Measurements from ENCODE around the genes VPREB3, CHCHD10 and DERL3.

- RRBS: no CpG with 5 or more reads among the region's 5 CpGs
Measured at GRCh38 chr22:22712167-22712551, 67.7 kb downstream of the GGTLC2 start.

- RRBS: no CpG with 5 or more reads among the region's 3 CpGs
Measured at GRCh38 chr22:22753929-22754414, 109.6 kb downstream of the GGTLC2 start.

- RRBS: no CpG with 5 or more reads among the region's 10 CpGs
Measured at GRCh38 chr22:22884877-22886015, 2.4 kb upstream of the IGLL5 start.

- RRBS: no CpG with 5 or more reads among the region's 1 CpG
Measured at GRCh38 chr22:22968372-22968758, 80.7 kb downstream of the IGLL5 start.

GRCh38 chr22:22975263-22975592 lies 87.6 kb downstream of the IGLL5 start:
- RRBS: no CpG with 5 or more reads among the region's 6 CpGs

- RRBS: no CpG with 5 or more reads among the region's 14 CpGs
Measured at GRCh38 chr22:23213443-23214373, 33.4 kb downstream of the BCR start.

DNA sequence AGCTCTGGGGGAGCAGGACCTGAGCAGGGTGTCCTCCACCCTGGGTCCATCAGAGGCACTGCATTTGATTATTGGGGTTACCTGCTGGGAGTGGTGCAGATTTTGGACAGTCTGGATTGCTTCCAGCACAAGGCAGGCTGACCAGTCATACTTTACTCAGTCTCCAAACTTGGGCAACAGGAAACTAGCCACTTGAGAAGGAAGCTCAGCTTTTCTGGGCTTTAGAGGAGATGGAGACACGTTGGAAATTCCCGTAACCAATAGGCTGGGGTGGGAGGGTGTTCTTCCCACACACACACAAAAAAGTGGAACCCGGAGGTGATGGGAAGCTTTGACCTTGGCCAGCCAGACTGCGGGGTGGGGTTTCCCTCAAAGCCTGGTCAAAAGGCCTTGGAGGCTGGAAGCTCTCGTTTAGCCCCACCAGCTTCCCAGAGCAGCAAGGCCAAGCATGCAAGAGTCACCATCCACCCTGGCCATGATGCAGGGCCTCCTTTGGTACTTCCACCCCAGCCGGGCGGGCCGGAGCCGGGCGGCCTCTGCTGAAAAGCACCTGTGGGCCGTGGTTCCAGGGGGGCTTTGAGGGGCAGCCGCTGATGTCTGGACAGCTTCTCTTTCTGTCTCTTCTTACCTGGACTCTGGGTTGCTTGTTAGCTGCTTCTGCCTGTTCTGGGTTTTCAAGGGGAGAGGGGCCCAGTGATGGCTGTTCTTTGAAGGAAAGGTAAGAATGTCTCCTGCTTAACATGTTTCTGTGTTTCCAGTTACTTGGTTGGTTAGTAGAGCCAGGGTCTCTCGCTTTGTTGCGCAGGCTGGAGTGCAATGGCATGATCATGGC lies 126.2 kb downstream of the BCR start:
- RRBS: no CpG with 5 or more reads among the region's 14 CpGs

DNA sequence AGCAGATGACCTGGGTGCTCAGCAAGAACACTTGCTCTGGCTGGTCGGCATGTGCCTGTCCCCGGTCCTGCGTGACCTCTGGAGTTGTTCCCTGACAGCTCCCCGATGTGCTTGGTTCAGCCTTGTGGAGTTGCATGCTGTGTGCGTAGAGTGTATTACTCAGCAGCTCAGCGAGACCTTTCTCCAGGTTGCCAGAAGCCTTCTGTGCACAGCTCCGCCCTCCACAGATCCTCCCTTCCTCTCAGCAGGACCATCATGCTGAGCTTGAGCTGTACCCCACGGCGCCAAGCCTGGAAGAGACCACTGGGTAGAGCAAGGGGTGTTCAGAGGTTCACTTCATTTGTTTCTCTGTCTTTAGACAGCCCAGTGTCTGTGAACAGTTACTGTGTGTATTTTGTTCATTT lies 148.7 kb downstream of the IGLL1 start:
- RRBS: no CpG with 5 or more reads among the region's 9 CpGs

DNA sequence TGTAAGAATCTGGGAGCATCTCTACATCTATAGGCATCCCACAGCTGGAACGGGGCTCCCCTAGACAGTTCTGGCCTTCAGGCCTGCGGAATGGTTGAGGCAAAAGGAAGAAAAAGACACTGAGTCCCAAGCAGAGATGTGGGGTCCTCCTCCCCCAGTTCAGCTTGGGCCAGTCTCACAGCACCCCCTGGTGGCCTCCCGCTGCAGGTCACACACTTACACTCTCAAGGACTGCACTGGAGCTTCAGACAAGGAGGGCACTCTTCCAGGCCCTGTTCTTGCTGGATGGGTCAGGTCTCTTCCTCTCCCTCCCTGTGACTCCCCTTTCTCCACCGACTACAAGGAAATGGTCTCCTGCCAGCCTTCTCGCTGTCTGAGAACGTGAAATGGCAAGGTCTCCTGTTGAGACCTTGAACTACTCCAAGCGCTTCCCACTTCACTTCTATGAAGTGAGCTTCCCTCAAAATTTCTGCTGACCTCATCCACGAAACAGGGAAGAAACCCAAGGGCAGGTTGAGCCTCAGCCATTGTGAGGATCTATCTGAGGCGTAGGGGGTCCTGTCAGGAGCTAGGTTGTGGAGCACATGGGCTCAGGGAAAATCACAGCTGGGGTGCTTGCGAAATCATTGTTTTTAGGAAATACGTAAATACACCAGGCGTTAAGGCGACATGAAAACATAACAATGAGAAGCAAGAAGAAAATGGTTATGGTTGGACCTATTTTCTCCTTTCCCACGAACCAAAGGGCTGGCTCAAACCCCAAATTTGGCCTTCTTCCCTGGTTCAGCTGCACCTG lies 11.2 kb upstream of the IGLL1 start:
- RRBS: no CpG with 5 or more reads among the region's 14 CpGs

- RRBS: no CpG with 5 or more reads among the region's 6 CpGs
Measured at GRCh38 chr22:23657698-23658297, 25.7 kb upstream of the DRICH1 start.

DNA sequence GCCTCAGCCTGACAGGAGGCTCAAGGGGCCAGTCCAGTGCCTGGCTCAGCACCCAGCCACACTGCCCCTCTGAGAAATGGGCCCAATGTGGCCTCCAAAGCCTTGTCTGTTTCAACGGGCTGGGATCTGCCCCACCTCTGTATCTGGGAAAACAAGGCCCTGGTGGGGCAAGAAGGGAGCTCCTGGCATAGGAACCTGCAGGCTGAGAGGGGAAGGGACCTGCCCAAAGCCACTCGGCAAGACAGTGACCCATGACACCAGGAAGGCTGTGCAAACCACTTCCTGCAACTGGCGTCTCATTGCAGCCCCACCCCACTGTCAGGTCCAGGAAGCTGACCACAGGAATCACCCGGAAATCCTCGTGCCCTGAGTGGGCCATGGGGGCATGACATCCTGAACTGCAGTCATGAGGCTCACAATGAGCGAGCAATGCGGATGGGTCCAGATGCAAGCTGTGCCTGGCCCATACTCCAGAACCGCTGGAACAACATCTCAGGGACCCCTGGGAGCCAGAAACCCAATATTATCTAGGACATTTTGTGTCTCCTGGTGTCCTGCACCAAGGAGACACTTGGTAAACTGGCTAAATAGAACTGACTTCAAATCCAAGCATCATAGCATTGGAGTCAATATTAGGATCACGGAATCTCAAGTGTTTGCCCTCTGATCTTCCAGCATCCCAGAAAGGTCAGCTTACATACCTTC lies 14.8 kb upstream of the RGL4 start:
- RRBS: no CpG with 5 or more reads among the region's 9 CpGs

DNA sequence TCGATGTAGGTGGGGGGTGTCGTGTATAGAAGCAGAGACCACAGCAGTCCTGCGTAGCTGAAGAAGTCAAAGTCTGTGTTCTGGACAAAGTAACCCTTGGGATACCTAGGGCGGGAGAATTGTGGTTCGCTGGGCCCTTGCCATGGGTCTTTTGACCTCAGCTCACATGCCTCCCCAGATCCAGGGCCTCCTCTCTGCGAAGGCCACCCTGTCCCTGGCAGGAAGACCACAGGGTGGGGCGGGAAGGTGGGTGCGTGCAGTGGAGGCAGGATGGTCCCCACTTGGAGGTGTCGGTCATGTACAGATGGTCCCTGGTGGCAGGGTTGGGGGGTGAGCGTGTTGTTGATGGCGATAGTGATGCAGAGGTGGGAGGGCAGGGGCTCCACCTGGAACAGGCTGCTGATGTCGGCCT lies 23.4 kb downstream of the RGL4 start:
- RRBS: no CpG with 5 or more reads among the region's 12 CpGs

GRCh38 chr22:23754280-23754657 lies at the start of gene VPREB3:
Gene VPREB3, minus strand, starts transcription at chr22:23754425.
- RRBS: no CpG with 5 or more reads among the region's 2 CpGs

DNA sequence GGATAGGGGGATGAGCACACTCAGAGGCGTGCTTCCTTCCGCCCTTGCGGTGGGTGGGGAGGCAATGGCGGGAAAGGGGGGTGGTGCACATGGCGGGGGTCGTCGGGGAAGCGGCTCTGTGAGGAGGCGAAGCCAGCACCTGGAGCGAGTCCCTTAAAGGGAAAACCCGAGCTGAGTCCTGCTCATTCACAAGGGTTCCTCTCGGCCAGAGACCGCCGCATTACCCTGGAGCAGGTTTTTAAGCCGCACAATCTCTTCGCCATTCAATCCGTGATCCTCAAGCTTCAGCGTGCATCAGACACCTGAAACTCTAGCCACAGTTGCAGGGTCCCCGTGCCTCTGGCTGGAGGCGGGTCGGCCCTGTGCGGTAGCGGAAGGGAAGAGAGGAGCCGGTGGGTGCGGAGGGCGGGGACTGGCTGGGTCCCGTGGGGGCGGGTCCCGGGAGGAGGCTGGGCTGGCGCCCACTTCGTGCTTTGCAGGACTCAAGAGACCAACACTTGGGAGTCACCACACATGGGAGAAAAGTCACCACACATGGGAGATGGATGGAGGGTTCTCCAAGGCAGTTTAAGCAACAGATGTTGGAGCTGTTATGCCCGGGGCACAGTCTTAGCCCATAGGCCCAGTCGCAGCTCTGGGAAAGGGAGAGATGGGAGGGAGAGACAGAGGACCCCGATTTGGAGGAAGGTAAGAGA lies 717 bp downstream of the C22orf15 start:
- RRBS: 21% methylated on average over 6 of the region's 34 CpGs

GRCh38 chr22:23767323-23768279 lies at the start of gene CHCHD10:
Gene CHCHD10, minus strand, starts transcription at chr22:23767972.
- RRBS: 6% methylated on average over 29 of the region's 73 CpGs

DNA sequence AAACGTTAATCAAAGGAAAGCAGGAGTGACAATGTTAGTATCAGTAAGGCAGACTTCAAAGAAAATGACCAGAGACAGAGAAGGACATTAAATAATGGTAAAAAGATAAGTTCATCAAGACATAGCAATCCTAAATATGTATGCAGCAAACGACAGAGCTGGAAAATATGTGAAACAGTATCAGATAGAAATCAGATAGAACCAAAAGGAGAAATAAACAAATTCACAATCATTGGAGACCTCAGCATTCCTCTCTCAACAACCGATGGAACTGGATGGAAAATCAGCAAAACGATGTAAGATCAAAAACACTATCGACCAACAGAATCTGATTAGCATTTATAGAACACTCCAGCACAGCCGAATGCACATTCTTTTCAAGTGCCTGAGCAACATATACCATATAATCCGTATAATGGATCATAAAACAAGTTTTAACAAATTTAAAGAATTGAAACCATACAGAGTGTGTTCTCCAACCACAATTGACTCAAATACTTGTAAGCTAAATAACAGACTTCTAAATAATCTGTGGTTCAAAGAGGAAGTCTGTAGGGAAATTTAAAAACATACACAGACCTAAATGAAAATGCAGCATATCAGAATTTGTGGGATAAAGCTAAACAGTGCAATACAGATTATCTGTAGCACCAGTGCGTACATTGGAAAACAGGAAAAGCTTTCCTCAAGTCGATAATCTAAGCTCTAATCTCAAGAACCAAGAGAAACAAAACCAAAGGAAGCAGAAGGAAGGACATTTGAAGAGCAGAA lies 24.5 kb downstream of the SMARCB1 start:
- RRBS: no CpG with 5 or more reads among the region's 9 CpGs

- RRBS: 20% methylated on average over 20 of the region's 82 CpGs
Measured at GRCh38 chr22:23838642-23839624, at the start of gene DERL3. Gene DERL3, minus strand, starts transcription at chr22:23839006.

GRCh38 chr22:23858278-23858719 lies 624 bp downstream of the SLC2A11 start:
- RRBS: no CpG with 5 or more reads among the region's 17 CpGs

DNA sequence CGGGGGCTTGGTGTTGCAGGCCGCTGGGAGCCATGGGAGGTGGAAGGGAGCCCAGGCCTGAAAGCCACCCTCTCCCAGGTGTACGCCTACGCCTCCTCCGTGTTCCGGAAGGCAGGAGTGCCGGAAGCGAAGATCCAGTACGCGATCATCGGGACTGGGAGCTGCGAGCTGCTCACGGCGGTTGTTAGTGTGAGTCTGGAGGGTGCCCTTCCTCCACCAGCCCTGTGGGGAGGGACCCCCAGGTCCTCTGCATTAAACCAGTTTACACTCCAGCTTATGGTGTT lies 11.6 kb upstream of the MIF start:
- RRBS: 74% methylated on average over 6 of the region's 14 CpGs

GRCh38 chr22:23893847-23894341 lies 289 bp upstream of the MIF start:
- RRBS: 2% methylated on average over 12 of the region's 37 CpGs

Measured in hTERT-HM (cell line).